ENCODE results near the genes HDGFL3 and WDR73.

GRCh38 chr15:81189507-81190174, 7.0 kb upstream of the IL16 start:
- PRO-cap = no peak
- RAMPAGE, long total RNA = no peak

DNA sequence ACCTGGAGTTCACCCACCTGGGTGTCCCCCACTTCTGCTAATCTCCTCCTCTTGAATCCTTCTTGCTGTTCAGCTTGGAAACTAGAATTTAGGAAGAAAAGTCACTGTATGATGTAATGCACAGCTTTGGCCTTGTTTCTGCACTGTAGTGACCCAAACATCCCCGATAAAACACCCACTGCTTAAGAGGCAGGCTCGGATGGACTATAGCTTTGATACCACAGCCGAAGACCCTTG, 24.8 kb downstream of the STARD5 start:
- PRO-cap = no peak
- RAMPAGE, long total RNA = no peak

DNA sequence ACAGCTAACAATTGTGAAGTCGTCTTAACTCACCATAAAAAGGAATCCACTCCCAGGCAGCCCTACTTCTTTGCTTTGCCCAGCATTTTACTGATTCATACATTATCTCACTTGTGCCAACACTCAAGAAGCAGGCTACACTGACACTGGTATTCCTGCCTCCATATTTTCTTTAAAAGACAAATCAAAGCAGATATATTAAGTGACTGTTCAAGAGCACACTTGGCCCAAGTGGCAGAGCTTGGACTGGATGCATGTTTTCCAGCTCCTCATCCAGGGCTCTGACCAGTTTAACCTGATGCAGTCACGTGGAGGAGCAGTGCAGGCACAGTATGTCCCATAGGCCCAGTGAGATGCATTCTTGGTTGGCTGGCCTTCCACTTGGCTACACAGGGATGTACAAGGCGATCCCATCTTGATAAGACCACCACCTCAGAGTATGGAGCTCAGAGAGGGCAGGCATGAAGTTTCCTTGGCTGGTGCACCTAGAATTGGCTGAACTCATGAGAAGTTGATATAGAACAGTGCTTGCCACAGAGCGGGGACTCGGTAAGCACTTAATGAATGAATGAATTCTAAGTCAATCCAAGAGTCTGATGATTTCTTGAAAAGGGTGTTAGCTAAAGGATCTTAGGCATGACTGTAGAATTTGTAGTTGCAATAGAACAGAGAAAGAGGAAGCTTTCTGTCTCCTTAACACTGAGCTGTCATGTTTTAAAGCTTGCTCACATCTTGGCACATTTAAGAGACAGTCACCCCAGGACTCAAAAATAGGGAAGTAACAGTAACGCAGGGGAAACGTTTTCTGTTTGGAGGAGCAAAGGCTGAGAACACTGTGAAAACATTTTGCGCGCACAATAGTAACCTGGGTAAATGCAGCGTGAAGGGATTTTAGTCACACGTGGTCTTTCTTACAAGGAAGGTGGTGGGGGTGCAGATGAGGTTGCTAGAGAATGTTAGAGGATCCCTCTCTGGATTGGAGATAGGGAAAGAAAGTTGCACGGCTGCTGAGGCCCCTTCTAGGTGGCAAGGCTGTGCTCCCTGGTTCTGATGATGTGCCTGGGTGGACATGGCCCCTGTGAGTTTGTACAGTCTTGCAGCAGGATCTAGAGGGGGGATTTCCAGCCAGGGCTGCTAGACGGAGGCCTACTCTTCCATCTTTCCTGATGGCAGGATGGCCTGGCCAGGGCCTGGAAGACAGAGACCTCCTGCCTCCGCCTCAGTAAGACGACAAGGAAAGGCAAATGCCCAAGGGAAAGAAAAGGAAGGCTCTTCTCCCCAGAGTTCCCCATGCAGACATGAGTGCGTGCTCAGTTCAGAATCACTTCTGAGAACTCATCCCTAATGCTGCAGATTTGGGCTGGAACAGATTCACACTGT, 12.2 kb downstream of the STARD5 start:
- PRO-cap = unidirectional peak, plus-strand start at position 802 of the sequence
- RAMPAGE, long total RNA = no peak

- PRO-cap = no peak
- RAMPAGE, long total RNA = no peak
Measured at GRCh38 chr15:81331655-81331983, 7.7 kb upstream of the STARD5 start.

GRCh38 chr15:82122801-82123339, 77.1 kb upstream of the MEX3B start:
- PRO-cap = no peak
- RAMPAGE, long total RNA = no peak

DNA sequence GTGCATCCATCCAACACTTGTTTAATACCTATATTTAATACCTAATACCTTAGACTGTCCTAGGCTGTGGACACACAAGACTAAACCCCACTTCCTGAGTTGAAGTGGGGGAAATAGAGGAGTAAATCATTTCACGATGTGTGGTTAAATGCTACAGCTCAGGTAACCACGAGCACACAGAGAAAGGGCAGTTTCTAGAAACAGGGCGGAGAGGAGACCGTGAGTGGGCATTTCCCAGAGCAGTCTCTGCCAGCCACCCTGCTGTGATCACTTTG, 5.3 kb upstream of the GOLGA6L10 start:
- PRO-cap = no peak
- RAMPAGE, long total RNA = no peak

DNA sequence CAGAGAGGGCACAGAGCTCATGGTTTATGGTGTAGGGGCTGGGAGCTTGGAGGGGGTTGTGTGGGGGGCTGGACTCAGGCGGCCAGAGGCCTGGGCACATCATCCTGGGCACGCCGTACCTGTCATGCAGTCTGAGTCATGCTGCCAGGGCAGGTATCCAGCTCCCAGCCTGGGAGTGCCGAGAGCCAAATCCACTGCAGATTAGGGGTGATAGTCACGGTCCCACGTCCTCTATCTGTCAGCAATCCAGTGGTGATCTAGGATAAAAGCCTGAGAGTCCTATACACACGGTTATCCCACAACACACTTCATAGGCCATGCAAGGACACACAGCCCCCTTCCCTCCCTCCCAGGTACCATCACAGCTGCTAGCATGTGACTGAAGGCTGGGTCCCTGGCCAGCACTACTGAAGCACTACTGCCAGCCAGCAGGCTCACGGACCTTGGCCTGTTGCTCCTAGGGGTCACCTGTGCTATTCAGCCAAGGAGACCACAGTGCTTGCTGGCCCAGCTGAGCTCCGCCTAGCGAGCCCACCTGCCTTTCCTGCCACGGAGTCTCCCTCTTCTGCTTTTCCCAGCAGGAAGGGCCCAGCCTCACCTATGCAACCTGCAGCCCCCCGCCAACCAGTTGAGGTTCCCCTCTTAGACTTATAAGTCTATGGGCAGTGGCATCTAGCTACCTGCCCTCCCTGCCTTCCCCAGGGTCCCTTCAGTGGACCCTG, 45.9 kb downstream of the GOLGA6L9 start:
- PRO-cap = no peak
- RAMPAGE, long total RNA = no peak

DNA sequence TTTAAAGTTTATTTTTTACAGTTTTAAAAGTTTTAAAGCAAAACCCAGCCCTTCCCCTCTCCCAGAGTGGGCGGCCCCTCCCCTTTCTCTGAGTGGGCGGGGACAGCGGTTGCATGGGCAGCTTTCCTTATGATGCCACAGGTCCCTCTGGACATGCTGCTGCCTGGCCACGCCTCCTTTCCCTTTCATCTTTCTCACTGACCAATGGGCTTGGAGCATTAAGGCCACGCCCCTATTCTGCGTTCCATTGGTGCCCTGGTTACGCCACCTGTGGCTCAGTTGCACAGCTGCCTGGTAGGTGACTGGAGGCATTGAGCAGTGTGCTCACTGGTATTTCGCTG, 21.0 kb downstream of the RPS17 start:
- PRO-cap = unidirectional peak, plus-strand start at position 278 of the sequence
- RAMPAGE, long total RNA = no peak

DNA sequence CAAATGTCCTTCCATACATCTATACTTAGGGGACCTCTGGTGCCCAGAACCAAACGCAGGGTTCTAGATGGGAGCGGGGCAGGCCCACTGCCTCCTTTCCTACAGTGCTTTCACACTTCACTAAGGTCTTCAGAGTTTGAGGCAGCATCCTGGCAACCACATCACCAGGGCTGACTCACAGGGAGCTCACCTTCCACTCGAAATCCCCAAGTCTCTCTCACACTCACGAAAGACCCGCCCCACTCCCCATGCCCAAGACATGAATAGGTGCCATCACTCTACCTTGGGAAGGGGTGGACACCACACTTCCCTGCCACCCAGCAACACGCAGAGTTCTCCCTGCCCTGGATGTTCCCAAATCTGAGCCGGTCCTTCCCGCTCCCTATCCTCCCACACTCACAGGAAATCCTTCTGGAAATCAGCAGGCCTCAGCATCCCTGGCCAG, 18.9 kb downstream of the HOMER2 start:
- PRO-cap = no peak
- RAMPAGE, long total RNA = no peak

GRCh38 chr15:82990425-82991023, 4.5 kb downstream of the RAMAC start:
- PRO-cap = no peak
- RAMPAGE, long total RNA = no peak

GRCh38 chr15:83108186-83109096, 996 bp downstream of the TM6SF1 start:
- PRO-cap = no peak
- RAMPAGE, long total RNA = no peak

- PRO-cap = no peak
- RAMPAGE, long total RNA = no peak
Measured at GRCh38 chr15:83206413-83206739, 1.2 kb downstream of the HDGFL3 start.

GRCh38 chr15:83206740-83206928, 989 bp downstream of the HDGFL3 start:
- PRO-cap = no peak
- RAMPAGE, long total RNA = no peak

DNA sequence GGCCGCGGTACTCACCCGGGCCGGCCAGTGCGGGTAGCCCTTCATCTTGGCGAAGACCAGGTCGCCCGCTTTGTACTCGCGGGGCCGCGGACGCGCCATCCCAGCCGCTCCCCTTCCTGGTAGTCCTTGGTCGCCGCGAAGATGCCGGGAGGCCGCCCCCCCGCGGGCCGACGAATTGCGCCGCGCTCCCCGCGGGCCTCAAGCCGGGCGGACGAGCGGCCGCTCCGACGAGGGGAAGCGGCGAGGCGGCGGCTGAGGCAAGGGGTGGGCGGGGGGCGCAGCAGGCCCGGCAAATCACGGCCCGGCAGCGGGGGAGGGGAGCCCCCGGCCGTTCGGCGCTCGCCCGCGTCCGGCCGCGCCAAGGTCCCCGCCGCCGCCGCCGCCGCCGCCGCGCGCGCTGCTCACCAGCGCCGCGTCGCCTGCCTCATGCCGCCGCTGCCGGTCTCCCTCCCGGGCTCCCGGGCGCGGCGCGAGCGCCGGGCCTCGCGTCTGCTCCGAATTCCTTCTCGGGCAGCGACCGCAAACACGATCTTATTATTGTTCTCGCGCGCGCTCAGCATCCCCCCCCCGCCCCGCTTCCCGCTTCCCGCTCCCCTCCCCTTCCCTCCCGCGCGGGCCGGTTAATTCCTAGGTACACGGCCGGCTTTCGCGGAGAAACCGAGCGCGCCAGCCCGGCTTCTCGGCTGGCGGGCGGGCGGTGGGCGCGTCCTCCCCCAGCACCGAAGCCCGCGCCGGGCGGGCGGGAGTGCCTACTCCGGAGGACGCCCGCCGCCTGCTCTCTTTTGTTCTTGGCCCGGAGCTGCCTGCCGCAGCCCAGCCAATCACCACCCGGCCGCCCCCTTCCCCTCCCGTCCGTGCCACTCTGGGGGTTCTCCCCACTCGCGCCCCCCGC, at the start of gene HDGFL3:
Gene HDGFL3 (minus strand): TSS at position 508 of the 892 bp plus-strand sequence.
- PRO-cap = no peak
- RAMPAGE, long total RNA = no peak

GRCh38 chr15:83323264-83323896, 38.9 kb upstream of the BNC1 start:
- PRO-cap = no peak
- RAMPAGE, long total RNA = no peak

DNA sequence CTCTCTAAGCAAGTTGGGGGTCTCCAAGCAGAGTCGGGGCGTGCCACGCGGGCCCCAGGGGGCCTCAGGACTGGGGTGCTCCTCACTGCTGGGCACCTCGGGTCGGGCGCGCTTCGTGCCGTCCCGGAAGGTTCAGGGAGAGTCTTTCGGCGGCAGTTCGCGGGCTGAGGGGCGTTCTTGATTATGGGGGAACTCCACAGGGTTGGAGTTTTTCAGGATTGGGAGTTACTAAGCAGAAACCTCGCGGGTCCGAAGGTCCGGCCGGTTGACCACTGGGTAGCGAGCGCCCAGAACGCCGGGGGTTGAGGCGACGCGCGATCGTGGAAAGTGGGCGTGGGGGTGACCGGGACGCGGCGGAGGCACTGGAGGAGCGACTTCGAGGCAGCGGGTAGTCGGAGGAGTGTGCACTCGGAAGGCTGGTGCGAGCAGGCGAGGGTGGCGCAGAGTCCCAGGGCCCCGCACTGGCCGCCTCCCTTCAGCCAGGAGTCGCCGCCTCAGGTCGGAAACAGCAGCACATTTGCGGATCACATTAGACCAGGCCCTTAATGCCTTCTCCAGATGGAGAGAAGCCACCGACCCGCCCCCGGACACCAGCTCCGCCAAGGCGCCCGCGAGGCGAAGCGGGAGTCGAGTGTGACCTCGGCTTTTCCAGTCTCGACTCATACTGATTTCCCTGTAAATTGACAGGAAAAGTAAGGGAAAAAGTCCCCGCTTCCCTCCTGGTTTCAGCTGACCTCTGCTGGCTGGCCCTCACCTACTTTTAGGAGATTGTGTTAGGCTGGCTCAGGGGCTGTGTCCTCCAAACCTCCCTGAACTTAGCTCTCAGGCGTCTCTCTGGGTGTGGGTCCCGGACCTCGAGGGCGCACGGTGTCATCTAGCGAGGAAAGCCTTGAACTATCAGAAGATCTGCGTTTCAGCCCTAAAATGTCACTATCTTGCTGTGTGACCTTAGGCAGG, 718 bp downstream of the ADAMTSL3 start:
- PRO-cap = no peak
- RAMPAGE, long total RNA = no peak

GRCh38 chr15:84600217-84600686, 557 bp upstream of the ZSCAN2 start:
- PRO-cap = no peak
- RAMPAGE, long total RNA = no peak

DNA sequence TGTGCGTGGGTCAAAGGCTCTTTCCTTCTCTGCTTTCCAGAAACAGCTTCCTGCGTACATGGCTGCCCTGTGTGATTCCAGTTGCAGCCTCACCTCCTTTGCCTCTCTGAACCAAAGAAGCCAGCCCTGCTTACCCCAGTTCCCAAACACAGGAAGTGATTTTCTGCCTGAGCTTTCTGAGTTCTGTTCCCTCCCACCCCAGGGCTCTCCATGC, 15.4 kb downstream of the ZSCAN2 start:
- PRO-cap = no peak
- RAMPAGE, long total RNA = no peak

GRCh38 chr15:84653425-84654643, at the start of gene WDR73:
TSS of gene WDR73 (minus strand) at chr15:84654283.
- PRO-cap = bidirectional peak, plus-strand start at chr15:84654030, minus-strand start at chr15:84654000; bidirectional peak, plus-strand start at chr15:84654372, minus-strand start at chr15:84654231
- RAMPAGE, long total RNA = start-site peak on the minus strand at chr15:84654282-84654291, 111 and 109 reads in 2 replicates

DNA sequence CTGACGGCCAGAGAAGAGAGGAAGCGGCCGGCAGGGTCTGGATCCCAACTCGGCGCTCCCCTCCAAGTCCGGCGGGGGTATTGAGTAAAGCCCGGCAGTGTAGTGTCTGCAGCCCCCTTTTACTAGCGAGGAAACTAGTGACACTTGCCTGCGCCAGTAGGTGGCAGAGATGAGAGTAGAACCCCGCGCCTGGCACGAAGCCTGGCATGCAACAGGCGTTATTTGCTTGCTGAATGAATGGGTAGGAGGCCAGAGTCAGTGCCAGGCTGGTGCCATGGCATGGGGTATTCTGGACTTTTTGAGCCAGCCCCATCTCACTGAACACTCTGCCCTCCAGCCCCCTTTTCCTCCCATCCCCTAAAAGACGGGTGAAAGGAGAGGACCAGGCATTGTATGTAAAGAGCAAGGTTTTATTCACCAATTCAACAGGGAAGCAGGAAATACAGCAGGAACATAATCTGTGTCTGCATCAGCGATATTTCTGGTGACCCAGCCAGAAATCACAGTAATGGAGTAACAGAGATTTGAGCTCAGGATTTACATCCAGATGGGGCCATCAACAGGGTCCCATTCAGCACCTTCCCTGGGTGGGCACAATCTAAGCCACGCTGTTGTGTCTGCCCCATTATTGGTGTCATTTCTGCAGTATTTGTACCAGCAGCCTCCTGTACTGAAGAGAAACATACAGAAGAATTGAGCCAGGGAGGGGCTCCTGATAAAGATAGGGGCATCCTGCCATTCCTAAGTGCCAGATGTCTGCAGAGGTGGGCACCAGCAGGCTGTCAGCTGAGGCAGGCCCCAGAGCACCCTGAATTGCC, 866 bp upstream of the WDR73 start:
- PRO-cap = no peak
- RAMPAGE, long total RNA = no peak